Peripheral blood mononuclear cell (primary cell): ENCODE measurements around a stretch of chr7.

- PRO-cap, 8 experiments: no peak in any of the 8 experiments
These were observed 4.9 kb upstream of the GCK start for GRCh38 chr7:44194165-44194487.

GRCh38 chr7:44276013-44276499 lies 49.3 kb downstream of the CAMK2B start:
- PRO-cap, 8 experiments: no peak in any of the 8 experiments

- PRO-cap, 8 experiments: peak in 1 of 8 experiments; most common minus-strand start chr7:44562364 (in 1)
These were observed 11.5 kb downstream of the DDX56 start for GRCh38 chr7:44561893-44562884.

DNA sequence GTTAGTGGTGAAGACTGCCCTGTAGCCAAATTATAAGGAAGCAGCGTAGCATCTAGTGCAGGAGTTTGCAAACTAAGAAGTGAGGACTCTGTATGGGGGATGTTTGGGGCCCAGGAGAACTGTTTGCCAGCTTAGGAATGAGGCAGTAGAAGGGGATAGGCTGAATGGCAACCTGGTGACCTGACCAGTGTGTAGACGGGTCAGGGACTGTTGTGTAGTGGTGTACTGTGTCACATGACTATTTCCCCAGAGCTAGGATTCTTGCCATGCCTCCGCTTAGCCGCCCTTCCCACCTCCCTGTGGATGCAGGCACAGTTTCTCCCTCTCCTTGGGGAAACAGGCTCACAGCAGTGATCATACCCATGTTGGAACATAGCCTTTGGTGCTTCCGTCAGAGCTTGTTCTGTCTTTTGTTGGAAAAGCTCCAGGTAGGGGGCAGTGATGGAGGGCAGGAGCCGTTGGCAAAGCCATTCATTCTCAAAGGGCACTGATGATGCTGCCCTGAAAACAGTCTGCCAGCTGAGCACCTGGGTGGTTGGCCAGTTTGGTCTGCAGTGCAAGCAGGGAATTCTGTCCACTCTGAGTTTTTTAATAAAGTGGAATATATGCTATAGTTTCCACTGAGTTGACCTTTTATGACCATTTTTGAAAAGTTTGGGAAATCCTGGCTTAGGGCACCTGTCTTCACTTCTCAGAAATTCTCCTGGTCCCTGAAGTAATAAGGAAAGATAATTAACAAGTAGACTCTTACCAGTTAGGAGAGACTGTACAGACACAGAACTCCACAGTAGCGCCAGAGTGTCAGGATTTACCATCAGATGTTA lies 44.4 kb downstream of the OGDH start:
- PRO-cap, 8 experiments: no peak in any of the 8 experiments

DNA sequence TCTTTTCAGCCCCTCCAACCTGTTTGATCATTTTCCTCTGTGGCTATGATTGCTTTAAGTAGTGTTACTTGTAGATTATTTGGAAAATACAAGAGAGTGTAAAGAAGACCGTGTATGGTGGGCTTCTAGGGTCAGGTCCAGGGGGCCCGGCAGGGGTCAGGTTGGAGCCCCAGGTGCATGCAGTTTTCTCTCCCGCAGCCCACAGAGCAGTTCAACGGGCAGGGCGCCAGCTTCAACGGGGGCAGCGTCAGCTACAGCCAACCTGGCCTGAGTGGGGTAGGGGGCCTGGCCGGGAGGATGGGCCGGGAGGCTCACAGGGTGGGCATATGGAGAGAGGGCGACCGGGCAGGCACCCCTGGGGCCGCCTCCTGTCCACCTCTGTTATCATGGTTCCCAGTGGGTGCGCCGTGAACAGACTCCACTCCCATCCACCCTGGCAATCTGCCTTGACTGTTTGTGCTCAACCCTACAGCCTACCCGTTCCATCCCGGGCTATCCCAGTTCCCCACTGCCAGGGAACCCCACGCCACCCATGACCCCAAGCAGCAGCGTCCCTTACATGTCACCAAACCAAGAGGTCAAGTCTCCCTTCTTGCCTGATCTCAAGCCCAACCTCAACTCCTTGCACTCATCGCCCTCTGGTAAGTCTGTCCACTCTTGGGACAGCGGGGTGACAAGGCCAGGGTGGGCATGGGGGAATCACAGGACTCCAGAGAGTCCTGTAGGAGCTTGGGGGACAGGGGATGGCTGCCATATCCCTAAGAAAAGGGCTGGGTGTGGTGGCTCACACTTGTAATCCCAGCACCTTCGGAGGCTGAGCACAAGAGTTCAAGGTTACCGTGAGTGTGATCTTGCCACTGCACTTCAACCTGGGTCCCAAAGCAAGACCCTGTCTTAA lies 11.6 kb downstream of the ZMIZ2 start:
- PRO-cap, 8 experiments: peak in 1 of 8 experiments; most common plus-strand start position 715 of the sequence (in 1)

DNA sequence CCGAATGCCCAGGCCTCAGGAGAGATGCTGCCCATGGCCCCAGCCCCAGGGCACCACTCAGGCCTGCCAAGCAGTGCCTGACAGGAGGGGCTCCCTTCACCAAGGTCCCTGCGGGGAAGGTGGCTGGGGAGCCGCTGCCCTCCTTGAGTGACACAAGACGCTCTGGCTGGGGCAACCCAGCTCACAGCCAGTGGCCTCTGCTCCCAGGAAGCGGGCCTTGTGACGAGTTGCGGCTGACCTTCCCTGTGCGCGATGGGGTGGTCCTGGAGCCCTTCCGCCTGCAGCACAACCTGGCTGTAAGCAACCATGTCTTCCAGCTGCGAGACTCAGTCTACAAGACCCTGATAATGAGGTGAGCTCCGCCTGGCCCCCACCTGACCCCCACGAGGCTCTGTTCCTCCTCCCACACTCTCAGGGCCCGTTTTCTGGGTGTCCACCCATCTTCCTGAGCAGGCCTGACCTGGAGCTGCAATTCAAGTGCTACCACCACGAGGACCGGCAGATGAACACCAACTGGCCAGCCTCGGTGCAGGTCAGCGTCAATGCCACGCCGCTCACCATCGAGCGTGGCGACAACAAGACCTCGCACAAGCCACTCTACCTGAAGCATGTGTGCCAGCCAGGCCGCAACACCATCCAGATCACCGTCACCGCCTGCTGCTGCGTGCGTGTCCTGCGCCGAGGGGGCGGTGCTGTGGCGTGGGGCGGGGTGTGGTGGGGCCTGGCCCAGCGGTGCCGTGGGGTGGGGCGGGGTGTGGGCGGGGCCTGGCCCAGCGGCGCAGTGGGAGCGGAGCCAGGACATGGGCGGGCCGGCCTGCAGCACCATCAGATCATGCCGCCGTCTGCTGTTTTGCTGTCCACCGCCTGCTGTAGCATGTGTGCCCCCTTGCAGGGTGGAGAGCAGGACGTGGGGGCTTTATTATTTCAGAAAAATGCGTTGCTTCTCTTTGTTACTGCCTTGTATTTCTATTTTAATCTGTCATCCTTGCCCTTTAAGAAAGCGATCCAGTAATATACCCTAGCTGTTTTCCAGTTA lies 12.9 kb downstream of the ZMIZ2 start:
- PRO-cap, 8 experiments: no peak in any of the 8 experiments

DNA sequence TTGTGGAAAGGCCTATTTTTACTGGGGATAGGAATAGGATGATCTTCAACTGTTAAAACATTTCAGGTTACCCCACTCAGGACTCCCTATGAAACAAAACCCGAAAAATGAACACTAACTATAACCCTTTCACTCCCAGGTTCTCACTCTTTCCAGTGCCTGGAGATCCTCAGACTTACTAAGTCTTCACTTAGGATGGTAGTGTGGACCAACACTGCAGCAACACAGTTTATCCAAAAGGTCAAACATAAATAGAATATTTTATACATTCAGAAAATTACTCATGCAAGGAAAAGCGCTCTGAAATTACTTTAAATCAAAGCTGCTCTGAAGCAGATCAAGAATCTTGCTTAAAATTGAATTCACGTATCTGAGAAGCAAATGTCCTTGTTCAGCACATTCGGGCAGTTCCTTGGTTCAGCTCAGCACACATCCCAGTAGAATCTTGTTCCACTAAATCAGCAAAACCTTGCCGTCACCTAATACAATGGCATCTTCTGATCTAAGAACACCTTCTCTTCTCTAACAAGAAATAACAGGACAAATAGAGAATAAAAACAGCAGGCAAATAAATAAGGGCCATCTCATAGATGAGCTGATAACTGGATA lies 18.1 kb downstream of the H2AZ2 start:
- PRO-cap, 8 experiments: peak in 3 of 8 experiments; most common minus-strand start position 444 of the sequence (in 3)

GRCh38 chr7:44867134-44867793 lies 18.1 kb downstream of the PURB start:
- PRO-cap, 8 experiments: no peak in any of the 8 experiments

GRCh38 chr7:44880443-44880957 lies 4.8 kb downstream of the PURB start:
- PRO-cap, 8 experiments: no peak in any of the 8 experiments

GRCh38 chr7:44921517-44922181 lies 36.3 kb upstream of the PURB start:
- PRO-cap, 8 experiments: no peak in any of the 8 experiments

GRCh38 chr7:44956796-44957123 lies 22.1 kb downstream of the MYO1G start:
- PRO-cap, 8 experiments: peak in 4 of 8 experiments; most common minus-strand start chr7:44956994 (in 2)

- PRO-cap, 8 experiments: peak in 4 of 8 experiments; most common plus-strand start chr7:44978071 (in 1); most common minus-strand start chr7:44978271 (in 4)
These were observed 808 bp downstream of the MYO1G start for GRCh38 chr7:44977888-44978526.

DNA sequence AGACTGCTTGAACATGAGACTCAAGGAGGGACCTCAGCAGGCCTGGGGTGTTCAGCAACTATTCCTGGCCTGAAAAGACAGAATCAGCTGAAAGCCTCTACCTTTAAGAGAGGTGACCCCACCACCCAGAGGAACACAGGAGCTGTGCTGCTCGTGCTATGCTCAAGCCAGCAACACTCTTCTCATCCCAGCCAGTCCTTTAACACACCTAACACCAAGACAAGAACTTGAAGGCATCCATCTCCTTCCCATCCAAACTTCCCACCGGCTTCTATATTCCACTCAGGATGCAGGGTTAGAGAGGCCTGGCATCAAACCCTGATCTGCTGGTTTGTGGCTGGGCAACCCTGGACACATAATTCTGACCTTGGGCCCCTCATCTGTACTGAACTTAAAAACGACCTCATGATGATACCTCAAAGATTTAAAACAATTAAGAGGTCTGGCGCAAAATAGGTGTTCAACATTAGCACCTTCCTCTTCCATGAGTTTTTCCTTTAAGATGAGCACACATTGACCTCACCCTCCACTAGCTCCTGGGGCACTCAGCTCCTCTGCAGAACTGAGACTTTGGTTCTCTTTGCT lies 5.6 kb upstream of the MYO1G start:
- PRO-cap, 8 experiments: peak in 4 of 8 experiments; most common minus-strand start position 496 of the sequence (in 2)

- PRO-cap, 8 experiments: peak in 3 of 8 experiments; most common plus-strand start chr7:45028414 (in 2); most common minus-strand start chr7:45028279 (in 2)
These were observed 28.2 kb downstream of the CCM2 start for GRCh38 chr7:45028104-45028623.

DNA sequence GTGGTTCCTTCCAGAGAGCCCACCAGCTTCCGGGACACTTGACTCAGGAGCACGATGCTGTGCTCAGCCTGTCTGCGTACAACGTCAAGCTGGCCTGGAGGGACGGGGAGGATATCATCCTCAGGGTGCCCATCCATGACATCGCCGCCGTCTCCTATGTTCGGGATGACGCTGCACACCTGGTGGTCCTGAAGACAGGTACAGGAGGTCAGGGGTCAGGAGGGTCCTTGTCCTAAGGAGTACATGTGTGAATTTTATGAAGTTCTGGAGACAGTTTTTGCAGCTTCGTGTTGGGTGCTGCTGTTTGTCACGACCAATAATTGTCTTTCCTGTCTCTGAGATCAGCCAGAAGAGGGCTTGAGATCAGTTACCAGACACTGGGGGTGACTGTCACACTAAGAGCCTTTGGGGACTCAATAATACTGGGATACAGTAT lies 24.3 kb downstream of the NACAD start:
- PRO-cap, 8 experiments: no peak in any of the 8 experiments

DNA sequence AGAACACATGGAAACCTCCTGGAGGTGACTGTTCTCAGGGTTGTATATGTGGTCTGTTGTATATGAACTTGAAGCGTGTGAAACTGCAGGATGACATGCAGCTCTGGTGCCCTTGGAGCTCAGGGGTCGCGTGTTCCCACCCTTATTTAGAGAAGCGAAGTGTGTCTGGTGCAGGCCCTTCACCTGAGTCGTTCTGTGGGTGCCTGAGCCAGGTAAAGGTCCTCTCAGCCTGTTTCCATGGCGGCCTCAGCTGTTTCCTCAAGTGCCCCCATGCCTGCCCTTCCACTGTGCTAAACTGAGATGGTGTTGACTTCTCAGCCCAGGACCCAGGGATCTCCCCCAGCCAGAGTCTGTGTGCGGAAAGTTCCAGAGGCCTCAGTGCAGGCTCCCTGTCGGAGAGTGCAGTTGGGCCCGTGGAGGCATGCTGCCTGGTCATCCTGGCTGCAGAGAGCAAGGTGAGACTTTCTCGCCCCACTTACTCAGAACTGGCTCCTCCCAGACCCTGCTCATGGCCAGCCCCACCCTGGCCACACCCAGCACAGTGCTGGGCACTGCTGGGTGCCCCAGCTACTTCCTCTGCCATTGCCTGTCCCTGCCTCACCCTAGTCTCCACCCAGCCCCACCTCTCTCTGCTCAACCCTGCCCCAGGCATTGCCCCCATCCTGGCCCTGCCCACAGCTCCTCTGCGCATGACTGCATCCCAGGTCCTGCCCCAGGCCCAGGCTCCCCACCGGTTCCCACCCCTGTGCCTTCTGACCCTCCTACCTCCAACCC lies 20.5 kb downstream of the NACAD start:
- PRO-cap, 8 experiments: no peak in any of the 8 experiments

GRCh38 chr7:45108126-45109502 lies 2.9 kb downstream of the TBRG4 start:
- PRO-cap, 8 experiments: no peak in any of the 8 experiments

GRCh38 chr7:45240184-45240388 lies 82.5 kb downstream of the RAMP3 start:
- PRO-cap, 8 experiments: no peak in any of the 8 experiments

- PRO-cap, 8 experiments: no peak in any of the 8 experiments
These were observed 116.9 kb downstream of the ADCY1 start for GRCh38 chr7:45691037-45691422.

- PRO-cap, 8 experiments: no peak in any of the 8 experiments
These were observed 4.3 kb downstream of the IGFBP1 start for GRCh38 chr7:45892504-45893114.